Metanephros (tissue), 2 donors: ENCODE measurements around the genes GOSR2, MYL4 and PNPO.

- RAMPAGE, long total RNA: start-site peak on the plus strand at chr17:46923138-46923174, 901 and 220 reads in 2 replicates
Measured at GRCh38 chr17:46922650-46923851, at the start of gene GOSR2. TSS of gene GOSR2 (plus strand) at chr17:46923160.

- RAMPAGE, long total RNA: no peak
Measured at GRCh38 chr17:46925461-46926003, 2.6 kb downstream of the GOSR2 start.

- RAMPAGE, long total RNA: no peak
Measured at GRCh38 chr17:46935525-46936339, 12.8 kb downstream of the GOSR2 start.

DNA sequence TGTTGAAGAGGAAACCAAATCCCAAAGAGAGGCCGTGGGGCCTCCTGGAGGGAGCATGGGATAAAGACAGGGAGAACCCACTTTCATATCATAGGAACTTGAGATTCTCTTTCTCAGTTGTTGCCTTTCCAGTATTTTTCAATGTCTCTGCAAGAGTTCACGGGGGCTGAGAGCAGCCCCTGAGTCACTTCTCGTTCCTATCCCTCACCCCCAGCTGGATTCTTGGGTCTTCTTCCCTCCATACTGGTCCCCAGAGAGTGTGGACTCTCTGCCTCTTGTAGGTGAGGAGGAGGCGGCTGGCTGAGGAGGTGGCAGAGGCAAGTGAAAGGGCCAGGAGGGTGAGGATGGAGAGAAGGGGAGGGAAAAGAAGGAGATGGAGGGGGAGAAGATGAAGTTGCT, 27.1 kb downstream of the GOSR2 start:
- RAMPAGE, long total RNA: no peak

DNA sequence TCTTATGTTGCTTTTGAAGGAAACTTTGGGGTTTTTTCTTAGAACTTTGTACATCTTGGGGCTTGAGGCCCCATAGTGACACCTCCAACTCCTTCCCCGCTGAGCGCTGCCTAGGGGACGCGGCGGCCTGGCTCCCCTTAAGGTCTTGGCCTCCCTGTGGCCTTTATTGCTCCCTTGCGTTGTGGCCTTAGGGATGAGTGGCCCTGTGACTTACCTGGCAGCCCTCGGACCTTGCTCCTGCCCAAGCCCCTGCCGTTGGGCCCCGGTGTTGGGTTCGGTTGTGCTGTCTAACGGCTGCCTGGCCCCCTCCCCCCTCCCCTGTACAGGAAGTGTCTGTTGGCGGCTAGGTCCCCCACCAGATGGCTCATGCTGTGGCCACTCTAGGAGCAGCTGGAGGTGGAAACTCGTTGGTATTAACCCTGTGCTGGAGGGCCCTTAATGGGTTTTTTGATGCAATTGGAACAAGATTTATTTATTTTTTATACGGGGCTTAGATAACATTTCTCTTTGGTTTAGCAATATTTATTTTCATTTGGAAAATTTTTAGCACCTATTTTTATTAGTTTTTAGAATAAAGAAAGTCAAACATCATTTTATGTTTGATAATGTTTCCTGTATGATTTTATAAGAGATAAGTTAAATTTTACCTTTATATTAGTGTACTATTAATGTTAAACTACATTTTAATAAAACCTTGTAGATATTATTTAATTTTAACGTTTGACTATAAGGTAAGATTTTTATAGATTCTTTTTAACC, 88.3 kb upstream of the RPRML start:
- RAMPAGE, long total RNA: start-site peak on the minus strand centred at position 300 of the sequence, 72 bp wide, 1,834 and 45 reads in 2 replicates

DNA sequence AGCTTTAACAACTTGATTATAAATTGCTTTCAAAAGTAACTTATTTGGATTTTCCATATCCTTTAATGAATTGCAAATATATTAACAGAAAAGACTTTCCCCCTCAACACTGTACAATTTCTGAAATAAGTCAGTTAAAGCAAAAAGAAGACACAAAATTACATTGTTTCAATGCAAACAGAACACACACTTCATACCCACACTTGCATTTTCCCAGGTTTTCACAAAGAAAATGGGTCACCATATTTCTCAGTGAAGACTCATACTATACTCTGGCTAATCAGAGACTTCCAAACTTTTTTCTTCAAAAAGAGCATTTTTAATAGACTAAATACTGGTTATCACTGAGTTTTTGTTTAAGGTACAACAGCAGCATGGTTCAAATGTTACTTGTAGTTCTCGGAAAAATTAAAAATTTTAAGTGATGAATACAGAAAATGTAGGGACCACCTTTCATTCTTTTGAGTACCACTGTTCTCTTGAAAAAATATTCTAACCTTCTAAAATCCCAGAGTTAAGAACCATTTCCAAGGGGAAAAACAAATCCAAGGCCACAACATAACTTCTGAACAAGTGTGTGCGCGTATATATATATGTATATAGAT, 71.1 kb downstream of the CDC27 start:
- RAMPAGE, long total RNA: no peak

DNA sequence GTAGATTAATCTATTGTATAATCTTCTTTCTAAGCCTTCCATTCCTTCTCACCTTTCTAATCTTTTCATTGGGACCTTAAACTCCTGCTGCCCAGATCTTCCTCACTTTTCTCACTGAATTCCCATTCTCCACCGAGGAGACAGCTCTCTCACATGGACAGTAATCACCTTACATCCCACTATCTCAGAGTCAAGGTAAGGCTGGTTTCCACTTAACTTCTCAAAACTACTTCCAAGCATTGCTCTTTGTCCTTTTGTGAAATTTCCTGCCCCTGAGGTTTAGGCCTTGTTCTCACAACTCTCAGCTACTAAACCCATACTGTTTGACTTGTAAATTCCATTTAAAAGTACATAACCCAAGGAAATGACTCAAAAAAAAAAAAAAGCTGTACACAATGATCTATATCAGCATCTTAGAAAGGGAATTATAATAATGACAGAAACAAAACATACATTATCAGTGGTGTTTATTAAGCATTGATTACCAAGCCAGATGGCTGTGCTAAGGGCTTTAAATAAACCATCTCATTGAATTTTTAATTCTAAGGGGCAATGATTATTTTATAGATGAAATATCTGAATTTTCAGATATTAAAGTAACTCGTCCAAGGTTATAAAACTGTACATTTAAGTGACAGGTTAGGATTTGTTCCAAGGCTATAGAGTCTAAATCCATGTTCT, 8.7 kb downstream of the CDC27 start:
- RAMPAGE, long total RNA: no peak

- RAMPAGE, long total RNA: start-site peak on the plus strand at chr17:47209046-47209077, 27 and 39 reads in 2 replicates
Measured at GRCh38 chr17:47208732-47210010, at the start of gene MYL4. TSS of gene MYL4 (plus strand) at chr17:47209348.

DNA sequence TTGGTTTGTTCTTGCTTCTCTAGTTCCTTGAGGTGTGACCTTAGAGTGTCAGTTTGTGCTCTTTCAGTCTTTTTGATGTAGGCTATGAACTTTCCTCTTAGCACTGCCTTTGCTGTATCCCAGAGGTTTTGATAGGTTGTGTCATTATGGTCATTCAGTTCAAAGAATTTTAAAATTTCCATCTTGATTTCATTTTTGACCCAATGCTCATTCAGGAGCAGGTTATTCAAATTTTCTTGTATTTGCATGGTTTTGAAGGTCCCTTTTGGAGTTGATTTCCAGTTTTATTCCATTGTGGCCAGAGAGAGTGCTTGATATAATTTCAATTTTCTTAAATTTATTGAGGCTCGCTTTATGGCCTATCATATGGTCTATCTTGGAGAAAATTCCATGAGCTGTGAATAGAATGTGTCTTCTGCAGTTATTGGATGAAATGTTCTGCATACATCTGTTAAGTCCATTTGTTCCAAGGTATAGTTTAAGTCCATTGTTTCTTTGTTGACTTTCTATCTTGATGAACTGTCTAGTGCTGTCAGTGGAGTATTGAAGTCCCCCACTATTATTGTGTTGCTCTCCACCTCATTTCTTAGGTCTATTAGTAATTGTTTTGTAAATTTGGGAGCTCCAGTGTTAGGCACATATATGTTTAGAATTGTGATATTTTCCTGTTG, 94.0 kb upstream of the NPEPPS start:
- RAMPAGE, long total RNA: no peak

- RAMPAGE, long total RNA: no peak
Measured at GRCh38 chr17:47700686-47701434, 6.9 kb downstream of the TBKBP1 start.

DNA sequence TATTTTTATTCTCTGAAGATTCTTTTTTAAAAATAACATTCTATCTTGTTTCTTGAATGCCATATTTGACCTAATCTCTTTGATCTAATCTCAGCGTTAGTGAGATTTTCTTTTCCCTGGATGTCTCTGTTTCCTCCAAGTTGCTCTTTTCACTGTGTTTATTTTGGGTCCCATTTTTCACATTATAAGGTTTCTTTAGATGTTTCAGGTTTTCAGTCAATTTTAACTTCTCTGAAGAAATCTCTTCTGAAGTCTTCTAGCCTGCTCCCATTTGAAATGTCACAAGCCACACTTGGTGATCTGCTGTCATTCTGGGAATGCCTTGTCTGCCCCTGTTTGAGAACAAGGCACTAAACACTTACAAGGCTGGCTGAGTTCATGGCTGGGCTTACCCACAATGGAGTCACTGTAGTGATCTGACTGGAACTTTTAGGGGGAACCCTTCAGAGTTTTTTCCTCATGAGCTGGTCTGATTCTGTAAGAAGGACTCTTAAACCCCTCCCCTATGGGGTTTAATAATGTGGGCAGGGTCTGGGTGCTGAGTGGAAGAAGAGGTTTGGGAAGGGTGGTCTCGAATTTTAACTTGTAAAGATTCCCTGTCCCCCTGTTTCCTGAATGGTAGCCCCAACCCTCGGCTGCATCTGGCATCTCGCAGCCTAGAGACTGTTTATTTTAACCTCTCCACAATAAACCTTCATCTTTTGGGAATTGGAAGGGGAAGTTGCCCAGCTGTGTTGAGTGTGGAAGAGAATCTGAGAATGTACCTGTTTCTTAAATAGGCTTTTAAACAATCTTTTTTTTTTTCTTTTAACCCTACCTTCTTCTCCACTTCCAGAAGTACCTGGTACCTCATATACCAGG, 30.6 kb downstream of the OSBPL7 start:
- RAMPAGE, long total RNA: no peak

- RAMPAGE, long total RNA: no peak
Measured at GRCh38 chr17:47844096-47844722, 3.1 kb upstream of the SCRN2 start.

DNA sequence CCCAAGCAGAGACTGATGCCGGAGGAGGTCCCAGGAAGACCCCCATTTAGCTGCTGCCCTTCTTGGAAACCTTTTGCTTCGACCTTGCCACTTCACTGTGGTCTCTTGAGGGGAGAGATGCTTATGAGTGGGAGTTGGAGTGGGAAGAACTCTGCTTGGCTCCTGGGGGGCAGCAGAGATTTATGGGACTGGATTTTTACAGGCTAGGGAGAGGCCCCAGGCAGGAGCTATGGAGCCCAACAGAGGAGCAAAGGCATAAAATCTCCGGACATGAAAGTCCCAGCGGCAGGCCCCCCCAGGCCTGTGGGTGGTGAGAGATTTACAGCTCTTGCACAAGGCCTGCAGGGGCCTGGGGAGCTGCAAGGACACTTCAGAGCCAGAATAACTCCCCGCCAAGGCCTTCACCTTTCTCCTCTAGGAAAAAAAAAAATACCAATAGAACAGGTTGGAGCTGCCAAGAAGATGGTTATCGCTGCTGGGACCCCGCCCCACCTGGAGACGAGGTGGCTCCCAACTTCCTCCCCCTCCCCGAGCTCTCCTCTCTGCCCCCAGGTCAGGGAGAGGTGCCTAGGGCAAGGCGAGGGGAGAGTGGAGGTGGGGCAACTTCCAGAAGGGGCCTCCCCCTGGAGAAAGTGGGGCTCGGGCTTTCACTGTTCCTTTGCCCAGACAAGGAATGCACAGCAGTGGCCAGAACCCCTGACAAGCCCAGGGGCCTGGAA, 11.9 kb upstream of the SP2 start:
- RAMPAGE, long total RNA: no peak

- RAMPAGE, long total RNA: start-site peak on the plus strand at chr17:47941527-47941740, 103 and 36 reads in 2 replicates
Measured at GRCh38 chr17:47941179-47941881, at the start of gene PNPO. TSS of gene PNPO (plus strand) at chr17:47941571.

DNA sequence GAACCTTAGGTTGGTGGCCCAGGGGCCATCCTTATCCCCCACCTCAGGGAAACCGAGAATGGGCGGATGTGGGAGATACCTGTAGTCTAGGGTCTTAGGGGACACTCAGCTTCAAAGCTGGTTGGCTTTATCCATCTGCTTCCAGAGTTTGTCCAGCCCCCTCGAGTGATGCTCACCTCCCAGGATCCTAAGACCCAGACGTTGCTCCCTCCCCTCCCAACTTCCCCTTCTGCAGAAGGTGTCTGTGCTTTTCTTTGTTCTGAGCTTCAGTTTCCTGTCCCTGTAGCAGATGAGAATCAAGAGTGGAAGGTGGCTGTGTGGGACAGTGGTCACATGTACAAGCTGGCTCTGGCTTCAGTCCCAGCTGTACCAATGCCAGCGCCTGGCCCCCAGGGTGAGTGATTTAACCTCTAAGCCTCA, 7.8 kb downstream of the PRR15L start:
- RAMPAGE, long total RNA: no peak

DNA sequence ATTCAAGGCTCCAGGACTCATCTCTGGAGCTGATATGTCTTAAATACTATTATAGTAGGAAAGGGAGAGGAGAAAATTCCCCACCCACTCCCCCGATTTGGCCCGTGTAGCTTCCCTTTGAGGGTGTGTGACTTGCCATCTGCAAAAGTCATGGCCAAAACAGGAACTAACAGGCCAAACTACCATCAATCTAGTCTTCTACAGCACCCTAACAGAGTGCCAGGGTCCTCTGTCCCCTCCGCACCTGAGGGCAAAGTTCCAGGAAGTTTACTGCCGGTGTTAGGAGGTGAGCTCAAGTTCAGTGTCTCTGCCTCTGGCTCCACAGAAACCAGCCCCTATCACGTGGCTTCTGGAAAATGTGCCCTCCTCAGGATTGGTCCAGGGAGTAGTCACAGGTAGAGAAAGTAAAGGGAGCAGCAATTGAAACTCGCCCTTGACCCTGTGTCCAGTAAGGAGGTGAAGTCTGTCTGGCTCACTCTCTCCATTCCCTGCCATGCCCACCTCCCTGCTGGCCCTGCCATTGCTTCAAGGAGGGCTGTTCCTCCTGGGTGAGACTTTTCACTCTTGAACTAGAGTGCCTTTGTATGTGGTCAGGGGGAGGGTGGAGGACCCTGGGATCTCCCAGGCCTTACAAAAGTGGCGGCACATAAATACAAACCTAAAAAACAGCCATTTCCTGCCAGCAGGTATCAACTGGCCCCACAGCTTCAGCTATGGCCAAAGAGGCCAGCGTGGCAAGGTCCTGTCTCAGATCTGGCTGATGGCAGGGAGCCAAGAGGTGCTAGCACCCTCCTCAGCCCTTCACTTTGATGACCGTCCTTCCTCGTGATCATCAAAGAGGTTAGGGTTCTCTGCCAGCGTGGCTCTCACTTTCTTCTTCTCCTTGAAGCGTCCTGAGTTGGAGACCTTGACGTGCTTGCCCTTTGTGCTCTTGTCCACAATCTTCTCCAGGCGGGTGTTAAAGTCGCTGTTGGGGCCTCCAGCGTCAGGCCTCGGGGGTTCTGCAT, 5.3 kb downstream of the PRR15L start:
- RAMPAGE, long total RNA: no peak

DNA sequence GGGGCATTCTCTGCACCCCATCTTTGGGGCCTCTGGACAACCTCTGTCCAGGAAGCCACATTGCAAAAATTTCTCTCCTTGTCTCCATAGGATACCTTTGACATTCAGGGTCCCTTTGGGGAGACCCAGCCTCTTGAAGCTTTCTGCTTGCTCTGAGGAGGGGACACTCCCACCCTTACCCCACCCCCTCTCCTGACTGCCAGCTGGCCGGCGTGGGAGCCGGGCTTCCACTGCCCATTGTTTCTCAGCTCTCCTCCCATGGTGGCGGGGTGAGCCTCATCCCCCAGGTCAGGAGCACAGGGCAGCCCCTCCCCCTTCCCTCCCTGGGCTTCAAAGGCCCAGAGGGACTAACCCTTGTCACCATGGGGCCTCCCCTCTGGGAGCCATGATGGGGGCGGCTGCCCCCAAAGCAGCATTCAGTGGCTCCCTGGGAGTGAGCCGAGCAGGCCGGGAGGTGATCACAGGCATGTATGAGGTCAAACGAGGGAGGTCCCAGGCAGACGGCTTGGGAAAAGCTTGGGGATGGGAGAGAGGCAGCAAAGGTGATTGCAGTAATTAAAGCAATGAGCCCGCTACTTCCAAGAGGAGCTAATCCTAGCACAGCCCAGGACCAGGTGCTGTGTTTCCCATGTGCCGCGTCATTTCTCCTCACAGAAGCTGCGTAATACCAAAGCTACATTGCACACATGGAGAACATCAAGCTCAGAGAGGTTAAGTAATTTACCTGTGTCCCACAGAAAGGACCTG, 24.3 kb downstream of the CDK5RAP3 start:
- RAMPAGE, long total RNA: no peak

GRCh38 chr17:48023668-48024893, 13.5 kb downstream of the COPZ2 start:
- RAMPAGE, long total RNA: no peak

GRCh38 chr17:48026330-48026908, 11.2 kb downstream of the COPZ2 start:
- RAMPAGE, long total RNA: no peak

- RAMPAGE, long total RNA: no peak
Measured at GRCh38 chr17:48122845-48123352, 15.3 kb downstream of the SNX11 start.